Bronchial lymph node (tissue), 1 donor: ENCODE measurements around a stretch of chr15.

DNA sequence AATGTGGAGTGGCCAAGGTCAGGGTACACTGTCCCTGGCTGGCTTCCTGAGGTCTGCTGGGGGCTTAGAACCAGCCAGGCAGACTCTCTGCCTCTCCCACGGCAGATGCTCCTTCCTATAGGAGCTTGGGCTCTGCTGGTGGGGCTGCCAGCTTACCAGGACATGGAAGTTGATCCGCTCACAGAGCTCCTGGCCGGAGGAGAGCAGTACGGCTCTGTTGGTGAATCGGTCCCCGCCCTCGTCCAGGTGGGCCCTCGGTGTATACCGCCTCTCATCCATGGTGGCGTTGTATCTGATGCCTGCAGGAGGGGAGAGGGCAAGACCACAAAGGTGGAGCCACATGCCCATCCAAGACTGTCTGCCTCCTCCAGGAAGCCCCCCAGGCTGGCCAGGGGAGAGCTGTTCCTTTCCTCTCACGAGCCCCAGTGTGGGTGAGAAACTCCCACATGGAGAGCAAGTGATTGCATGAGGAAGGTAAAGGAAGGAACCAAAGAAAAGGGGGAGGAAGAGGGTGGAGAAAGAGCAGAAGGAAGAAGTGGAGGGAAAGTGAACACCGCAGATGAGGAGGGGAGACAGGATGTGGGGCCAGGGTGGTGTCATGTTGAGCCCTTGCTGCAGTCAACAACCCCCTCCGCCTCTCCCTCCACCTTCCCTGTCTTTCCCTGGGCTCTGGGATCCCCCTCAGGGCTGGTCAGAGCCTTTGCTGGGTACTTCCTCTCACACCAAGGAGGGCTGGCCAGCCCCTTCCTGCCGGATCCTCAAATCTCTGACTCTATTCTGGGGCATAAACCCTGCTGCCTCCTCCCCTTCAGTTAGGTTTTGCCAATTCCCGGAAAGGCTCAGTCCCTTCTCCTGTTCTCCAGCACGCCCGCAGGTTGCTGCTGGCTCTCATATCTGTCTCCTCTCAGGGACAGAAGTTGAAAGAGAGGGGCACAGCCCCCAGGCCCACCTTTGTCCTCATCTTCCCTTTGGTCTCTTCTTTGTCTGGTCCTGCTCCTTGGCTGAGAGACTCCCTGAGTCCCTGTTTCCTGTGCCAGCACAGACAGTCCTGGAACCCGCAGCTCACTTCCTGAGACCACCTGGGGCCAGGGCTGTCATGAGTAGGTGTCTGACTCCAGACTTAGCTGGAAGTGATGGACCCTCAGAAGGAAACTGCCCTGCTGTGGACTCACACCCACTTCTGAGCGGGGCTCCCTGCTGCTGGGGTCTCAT is 49.4 kb downstream of the FEM1B start:
- PRO-cap, result unidirectional peak, minus-strand start at position 427 of the sequence

DNA sequence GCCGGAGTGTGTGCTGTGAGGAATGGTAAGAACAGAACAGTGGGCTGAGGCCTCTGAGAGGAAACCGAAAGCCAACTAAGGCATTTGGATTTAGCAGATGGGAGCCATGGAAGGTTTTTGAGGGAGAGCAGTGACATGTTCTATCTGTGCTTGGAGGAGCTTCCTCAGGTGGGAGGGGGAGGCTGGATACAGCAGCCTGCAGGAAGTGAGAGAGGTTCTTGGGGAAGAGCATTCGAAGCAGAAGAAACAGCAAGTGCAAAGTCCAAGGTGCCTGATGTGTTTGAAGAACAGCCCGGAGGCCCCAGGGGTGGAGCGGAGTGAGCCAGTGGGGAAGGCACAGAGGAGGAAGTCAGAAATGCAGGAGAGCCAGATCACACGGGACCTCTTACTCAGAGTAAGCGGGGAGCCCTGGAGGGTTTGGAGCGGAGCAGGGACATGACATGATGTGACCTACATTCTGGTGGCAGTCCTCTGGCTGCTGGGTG is 10.9 kb downstream of the ITGA11 start:
- PRO-cap, result no peak

DNA sequence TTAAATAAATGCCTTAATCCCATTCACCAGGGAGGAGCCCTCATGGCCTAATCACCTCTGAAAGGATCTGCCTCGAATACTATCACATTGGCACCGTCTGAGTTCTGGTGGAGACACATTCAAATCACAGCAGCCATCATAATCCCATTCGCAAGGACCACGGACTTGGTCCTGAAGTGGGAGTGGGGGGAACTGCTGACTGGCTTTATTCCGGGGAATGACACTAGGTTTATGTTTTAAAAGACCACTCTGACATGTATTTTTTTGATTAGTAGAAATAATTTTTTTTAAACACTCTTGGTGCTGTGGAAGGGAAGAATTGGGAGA is 23.2 kb downstream of the CORO2B start:
- PRO-cap, result no peak

DNA sequence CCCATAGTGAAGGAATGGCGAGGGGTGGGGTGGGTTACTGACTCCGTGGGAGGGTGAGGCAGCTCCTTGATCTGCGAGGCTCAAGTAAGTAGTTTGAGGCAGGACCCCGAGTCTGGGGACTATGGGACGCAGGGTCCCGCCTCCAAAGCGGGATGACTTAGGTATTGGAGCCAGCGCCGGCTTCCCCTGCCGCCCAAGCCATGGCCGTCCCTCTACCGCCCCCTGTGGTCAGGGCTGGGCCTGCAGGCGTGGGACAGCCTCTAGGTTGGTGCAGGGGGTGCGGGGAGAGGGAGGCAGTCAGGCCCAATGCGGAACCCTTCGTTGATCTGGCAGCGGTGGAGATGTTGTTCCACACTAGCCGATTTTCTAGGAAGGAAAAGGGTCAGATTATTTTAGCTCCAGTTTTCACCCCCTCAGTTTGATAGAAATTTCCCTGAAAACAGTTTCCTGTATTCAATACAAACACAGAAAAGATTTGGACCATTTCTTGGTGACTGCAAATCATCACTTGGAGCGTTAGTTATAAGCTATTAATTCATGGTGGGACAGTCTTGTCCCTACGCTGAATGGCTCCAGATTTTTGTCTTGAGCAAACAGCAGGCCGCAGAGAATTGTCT is 72.4 kb downstream of the CORO2B start:
- PRO-cap, result no peak

GRCh38 chr15:68793197-68793802 is 27.4 kb downstream of the ANP32A start:
- PRO-cap, result no peak

DNA sequence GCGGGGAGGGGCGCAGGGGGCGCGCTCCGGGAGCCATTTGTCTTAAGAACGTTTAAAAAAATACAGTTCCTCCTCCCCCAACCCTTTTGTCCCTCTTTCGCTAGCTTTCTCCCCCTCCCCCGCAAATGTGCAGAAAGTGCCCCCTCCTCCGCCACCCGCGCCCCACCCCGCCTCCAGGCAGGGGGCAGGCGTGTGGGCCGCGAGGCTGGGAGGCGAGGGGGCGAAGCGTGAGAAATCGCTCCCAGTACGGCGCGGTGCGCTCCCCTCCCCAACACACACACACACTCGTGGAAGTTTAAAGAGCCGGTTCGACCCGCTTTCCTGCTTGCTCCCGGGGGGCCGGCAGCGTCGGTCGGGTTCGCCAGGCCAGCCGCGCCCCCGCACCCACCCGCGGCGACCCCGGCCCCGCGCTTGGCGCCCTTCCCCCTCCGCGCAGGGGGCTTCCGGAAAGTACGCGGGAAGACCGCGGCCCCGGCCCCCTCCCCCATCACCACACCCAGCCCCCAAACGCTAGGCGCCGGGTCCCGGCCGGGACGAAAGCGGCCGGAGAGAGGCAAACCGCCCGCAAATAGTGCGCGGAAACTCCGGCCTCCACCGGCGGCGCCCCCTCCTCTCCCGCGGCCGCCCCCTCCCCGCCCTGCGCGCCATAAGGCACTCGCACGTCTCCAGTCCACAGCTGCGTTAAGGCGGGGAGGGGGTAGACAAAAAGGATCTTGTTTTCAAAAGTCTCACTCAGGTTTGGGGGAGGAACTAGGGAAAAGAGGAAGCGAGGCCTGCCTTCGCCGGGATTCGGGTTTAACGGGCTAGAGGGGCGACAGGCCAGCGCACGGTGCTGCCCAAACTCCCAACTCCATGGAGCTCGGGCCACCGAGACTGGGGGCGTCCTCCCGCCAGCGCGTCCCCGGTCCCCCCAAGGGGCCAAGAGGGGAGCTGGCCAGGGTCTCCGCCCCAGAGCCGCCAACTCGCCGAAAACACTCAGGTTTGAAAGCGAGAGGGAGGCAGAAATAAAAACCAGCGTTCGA is 2.0 kb downstream of the ANP32A start:
- PRO-cap, result bidirectional peak, plus-strand start at position 244 of the sequence, minus-strand start at position 287 of the sequence; bidirectional peak, plus-strand start at position 536 of the sequence, minus-strand start at position 436 of the sequence; bidirectional peak, plus-strand start at position 785 of the sequence, minus-strand start at position 623 of the sequence; bidirectional peak, plus-strand start outside the sequence, minus-strand start at position 903 of the sequence

GRCh38 chr15:69093070-69093548 is 67.3 kb upstream of the GLCE start:
- PRO-cap, result bidirectional peak, plus-strand start at chr15:69093384, minus-strand start at chr15:69093317

DNA sequence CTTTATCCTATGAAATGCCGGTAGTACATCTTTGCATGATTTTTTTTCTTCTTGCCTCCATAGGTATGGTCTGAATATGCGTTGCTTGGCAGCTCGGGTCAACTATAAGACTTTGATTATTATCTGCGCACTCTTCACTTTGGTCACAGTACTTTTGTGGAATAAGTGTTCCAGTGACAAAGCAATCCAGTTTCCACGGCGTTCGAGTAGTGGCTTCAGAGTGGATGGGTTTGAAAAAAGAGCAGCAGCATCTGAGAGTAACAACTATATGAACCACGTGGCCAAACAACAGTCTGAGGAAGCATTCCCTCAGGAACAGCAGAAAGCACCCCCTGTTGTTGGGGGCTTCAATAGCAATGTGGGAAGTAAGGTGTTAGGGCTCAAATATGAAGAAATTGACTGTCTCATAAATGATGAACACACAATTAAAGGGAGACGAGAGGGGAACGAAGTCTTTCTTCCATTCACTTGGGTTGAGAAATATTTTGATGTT is 42.9 kb upstream of the PAQR5 start:
- PRO-cap, result no peak

- PRO-cap, result no peak
These were observed 9.5 kb downstream of the RPLP1 start for GRCh38 chr15:69461989-69462672.

DNA sequence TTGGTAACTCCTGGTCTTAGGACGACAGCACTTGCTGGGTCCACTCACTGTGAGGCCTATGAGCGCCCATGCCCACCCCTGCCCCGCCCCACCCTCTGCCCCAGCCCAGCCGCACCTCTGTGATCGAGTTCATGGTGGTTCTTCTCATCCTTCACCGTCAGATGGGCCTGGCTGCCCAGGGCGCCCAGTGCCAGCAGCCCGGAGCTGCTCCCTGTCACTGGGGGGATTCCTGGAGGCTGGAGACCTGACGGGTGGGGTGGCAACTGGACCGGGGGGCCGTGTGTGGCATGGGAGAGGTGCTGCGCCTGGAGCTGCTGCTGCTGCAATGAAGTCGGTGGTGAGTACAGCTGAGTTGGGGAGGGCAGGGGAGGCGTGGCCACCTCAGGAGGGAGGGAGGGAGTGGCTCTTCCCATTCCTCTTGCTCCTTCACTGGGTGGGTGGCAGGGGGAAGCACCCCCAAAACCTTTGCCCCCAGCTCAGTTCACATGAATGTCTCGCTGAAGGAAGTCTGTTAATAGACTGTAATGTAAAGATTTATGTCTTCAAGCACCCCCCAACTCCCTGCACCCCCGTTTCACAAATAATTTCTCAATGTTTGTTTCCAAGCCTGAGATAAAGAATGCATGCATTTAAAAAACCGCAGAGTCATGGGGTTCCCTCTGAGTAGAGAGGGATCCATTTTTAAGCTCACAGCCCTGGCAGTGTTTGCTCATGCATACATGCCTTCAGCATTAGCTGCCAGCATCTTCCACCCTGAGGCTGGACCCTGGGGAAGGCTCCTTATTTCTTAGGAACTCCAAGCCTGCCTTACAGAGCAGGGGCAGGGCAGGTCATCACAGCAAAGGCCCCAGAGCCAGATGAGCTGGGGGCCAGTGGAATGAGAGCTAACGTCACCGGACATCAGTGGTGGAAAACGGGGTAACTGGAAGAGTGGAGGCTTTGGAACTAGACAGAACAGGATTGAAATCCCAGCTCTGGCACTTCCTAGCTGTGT is 31.5 kb downstream of the TLE3 start:
- PRO-cap, result no peak

GRCh38 chr15:70069662-70070275 is 27.9 kb downstream of the TLE3 start:
- PRO-cap, result no peak

DNA sequence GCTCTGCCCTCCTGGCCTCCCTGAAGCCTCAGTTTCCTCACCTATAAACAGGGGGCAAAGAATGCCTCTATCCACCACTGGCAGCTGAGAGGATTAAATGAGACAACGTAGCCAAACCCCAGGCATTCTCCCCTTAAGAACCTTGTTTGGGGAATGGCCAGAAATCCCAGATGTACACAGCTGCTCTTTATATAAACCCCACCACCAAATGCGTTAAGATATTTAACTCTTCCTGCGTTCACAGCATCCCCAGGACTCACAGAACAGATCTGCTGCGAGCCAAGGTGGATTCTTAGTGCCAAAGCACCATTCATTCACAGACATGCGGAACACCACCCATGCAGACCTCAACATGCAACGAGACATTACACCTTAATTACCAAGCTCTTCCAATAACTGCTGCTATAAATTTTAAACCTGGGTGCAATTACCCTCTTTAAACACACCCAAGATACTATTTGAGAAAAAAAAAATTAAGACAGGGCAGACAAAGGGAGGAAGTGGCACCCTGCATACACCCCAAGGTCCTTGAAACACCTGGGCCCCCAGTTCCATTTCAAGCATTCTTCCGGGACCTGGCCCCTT is 5.1 kb downstream of the TLE3 start:
- PRO-cap, result no peak

GRCh38 chr15:70100024-70100598 is 2.4 kb upstream of the TLE3 start:
- PRO-cap, result no peak

DNA sequence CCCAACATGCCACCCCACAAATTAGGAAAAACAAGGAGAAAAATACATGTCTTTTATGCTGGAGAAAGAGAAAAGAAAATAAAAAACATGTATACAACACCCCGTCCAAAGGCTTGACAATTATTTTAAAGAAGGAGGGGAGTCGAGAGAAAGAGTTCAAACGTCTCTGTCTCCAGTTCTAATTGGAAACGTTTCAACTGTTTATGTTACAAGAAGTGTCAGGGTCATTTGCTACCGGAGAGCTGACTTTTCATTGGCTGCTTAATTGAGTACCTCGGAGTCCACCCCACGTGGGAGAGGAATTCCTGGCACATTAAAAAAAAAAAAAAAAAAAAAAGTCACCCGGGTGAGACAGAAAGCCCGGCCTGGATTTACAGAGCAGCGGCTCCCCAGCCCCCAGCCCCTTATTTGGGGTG is 3.7 kb upstream of the TLE3 start:
- PRO-cap, result unidirectional peak, minus-strand start at position 184 of the sequence; unidirectional peak, minus-strand start at position 199 of the sequence

- PRO-cap, result unidirectional peak, minus-strand start at chr15:70270499
These were observed 172.7 kb upstream of the TLE3 start for GRCh38 chr15:70270324-70270923.

DNA sequence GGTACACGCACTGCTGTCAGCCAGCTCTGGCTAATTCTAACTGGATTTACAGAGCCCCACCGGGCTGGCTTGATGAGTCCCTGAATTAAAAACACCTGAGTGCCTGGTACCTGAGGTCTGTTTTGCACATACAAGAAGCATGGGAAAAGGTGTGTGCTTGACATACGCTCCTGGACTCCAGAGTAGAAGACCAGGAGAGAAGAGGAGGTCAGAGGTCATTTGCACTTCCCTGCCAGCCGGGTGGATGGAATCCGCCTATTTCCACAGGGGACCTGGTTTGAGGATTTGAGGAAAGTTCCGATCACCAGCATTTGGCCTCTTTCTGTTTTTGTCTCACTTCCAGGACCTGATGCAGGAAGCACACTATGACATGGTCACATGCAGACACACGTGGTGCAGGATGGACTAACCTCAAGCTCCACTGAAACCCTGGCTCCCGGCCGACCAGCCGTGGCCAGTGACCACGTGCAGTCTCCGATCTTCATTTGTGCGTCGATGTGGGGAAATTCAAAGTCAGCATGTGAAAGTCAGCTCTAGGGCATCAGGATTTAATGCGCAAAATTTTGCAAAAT is 303.5 kb downstream of the UACA start:
- PRO-cap, result no peak

DNA sequence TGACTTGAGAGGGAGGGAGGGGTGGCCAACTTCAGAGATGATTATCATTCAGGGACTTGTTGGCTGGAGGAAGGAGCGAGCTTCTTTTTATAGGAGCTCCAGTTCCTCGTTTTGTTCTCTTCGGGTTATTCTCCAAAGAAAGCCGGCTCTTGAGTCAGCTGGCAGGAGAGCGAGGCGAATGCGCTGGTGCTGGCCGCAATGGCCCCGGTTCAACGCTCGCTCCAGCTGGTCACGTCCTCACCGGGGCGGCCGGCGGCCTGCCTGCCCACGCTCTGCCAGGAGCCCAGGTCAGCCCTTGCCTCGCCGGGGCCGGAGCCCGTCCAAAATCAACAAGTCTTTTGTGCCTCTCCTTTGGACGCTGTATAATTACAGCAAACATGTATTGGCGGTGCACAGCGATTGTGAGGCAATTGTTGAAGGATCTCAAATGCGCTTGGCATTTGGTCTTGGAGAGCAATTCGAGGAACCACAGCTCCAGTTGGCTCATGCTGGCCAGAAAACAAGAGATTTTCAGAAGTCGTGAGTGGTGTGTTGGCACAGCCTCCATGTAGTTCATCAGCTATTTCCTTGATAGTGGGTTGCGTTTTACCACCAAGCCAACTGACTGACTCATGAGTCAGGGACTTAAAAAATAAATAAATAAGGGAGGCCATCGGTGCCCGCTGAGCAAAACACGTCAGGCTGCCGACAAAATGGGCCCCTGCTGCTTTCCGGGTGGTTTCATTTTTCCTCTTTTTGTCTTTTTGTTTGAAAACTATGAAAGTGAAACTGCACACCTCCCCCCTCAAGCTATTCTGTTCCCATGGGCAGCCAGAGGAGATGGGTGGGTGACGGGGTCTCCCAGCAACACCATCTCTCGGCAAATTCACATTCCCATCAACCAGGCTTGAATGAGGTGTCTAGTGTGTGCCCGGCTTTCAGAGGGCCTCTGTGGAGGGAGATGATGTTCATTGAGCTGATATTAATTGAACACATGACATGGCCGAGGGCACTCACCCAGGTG is 288.4 kb downstream of the UACA start:
- PRO-cap, result bidirectional peak, plus-strand start at position 157 of the sequence, minus-strand start outside the sequence; unidirectional peak, minus-strand start at position 569 of the sequence; unidirectional peak, minus-strand start at position 602 of the sequence

GRCh38 chr15:70750117-70751059 is 13.0 kb downstream of the UACA start:
- PRO-cap, result no peak

GRCh38 chr15:70762330-70763054 is 866 bp downstream of the UACA start:
- PRO-cap, result no peak

- PRO-cap, result bidirectional peak, plus-strand start at chr15:70763814, minus-strand start at chr15:70763520; bidirectional peak, plus-strand start at chr15:70763932, minus-strand start at chr15:70763868
These were observed 281 bp upstream of the UACA start for GRCh38 chr15:70763634-70764043.